ENCODE results near the genes CHML and BECN2.

DNA sequence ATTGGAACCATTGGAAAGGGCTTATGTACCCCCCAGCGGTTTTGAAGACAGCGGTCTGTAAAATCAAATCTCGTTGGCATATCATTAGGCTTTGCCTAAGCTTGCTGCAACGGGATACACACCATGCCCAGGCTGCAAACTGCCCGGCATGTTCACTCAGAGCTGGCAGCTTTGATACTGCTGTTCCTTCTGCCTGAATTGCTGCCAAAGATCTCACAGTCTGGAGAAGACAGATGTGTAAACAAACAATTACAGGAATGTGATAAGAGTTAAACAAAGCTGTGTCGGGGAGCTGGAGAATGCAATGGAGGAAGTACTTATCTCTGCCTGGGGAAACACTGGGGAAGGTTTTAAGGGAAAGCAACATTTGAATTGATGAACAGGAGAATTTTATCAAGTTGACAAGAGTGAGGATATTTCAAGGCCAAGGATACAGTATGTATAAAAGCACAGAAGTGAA is 30.1 kb downstream of the CHML start:
- PRO-cap = no peak
- RAMPAGE, long total RNA, 2 experiments = no peak in any of the 2 experiments

- PRO-cap = bidirectional peak, plus-strand start at chr1:241640575, minus-strand start at chr1:241640355
- RAMPAGE, long total RNA, 2 experiments = no peak in any of the 2 experiments
These were observed at the start of gene CHML for GRCh38 chr1:241640174-241640502. Gene CHML, minus strand, starts transcription at chr1:241640369.

- PRO-cap = no peak
- RAMPAGE, long total RNA, 2 experiments = no peak in any of the 2 experiments
These were observed 870 bp upstream of the CHML start for GRCh38 chr1:241640796-241641681.

DNA sequence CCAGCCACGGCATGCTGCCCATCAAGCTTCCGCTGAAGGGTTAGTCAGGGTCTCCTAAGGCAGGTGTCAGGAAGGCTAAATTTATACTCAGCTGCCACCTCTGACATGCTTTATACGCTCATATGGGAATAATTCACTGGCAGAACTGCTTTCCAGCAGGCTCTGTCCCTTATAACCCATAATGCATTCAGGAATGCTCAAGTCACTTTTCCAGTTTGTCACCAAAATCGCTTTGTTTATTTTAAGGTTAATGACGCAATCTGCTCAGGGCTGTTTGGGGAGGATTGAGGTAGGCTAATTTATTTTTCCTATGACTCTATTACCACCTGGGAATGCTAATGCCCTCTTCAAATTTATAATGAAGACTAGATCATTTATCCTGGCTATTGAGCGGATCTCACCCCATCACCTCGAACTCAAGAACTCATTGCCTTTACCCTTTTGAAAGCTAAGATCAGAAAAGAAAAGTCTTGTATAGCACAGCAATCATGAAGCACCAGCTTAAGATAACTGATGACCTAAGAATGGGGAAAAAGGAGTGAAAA is 97.9 kb downstream of the WDR64 start:
- PRO-cap = no peak
- RAMPAGE, long total RNA, 2 experiments = no peak in any of the 2 experiments

- PRO-cap = no peak
- RAMPAGE, long total RNA, 2 experiments = no peak in any of the 2 experiments
These were observed at the start of gene BECN2 for GRCh38 chr1:241957725-241958018. Gene BECN2, plus strand, starts transcription at chr1:241957767.

GRCh38 chr1:243253126-243253948 is 1.7 kb downstream of the CEP170 start:
- PRO-cap = no peak
- RAMPAGE, long total RNA, 2 experiments = no peak in any of the 2 experiments

GRCh38 chr1:243287542-243288129 is 31.8 kb downstream of the SDCCAG8 start:
- PRO-cap = no peak
- RAMPAGE, long total RNA, 2 experiments = no peak in any of the 2 experiments

DNA sequence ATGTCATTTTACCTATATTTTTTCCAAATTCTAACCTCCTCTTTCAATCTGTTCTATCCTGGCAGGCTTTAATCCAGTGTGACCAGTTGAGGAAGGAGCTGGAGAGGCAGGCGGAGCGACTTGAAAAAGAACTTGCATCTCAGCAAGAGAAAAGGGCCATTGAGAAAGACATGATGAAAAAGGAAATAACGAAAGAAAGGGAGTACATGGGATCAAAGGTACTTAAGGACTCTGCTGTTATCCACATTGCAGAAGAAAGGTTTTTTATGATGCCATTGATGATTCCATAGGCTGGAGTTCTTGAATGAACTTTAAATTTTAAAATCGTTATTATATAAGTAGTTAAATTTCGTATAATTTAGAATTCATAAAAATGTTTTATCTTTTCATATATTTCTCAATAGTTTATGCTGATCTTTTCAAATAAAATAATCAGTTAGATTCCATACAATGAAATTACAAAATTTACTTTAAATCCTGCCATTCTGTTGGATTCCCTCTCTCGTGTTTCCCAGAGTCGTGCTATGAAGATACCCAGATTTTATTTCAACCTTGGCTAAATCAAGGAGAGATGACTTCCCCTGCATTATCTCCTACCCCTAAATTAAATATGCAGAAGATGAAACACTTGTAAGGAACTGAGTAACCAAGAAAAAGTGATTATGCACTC is 74.8 kb downstream of the SDCCAG8 start:
- PRO-cap = no peak
- RAMPAGE, long total RNA, 2 experiments = no peak in any of the 2 experiments

GRCh38 chr1:243340919-243341411 is 85.1 kb downstream of the SDCCAG8 start:
- PRO-cap = no peak
- RAMPAGE, long total RNA, 2 experiments = no peak in any of the 2 experiments

- PRO-cap = no peak
- RAMPAGE, long total RNA, 2 experiments = no peak in any of the 2 experiments
These were observed 217.5 kb downstream of the SDCCAG8 start for GRCh38 chr1:243473303-243473873.

GRCh38 chr1:243481949-243482813 is 226.3 kb downstream of the SDCCAG8 start:
- PRO-cap = no peak
- RAMPAGE, long total RNA, 2 experiments = no peak in any of the 2 experiments

GRCh38 chr1:243508173-243508606 is 252.3 kb downstream of the SDCCAG8 start:
- PRO-cap = no peak
- RAMPAGE, long total RNA, 2 experiments = no peak in any of the 2 experiments

DNA sequence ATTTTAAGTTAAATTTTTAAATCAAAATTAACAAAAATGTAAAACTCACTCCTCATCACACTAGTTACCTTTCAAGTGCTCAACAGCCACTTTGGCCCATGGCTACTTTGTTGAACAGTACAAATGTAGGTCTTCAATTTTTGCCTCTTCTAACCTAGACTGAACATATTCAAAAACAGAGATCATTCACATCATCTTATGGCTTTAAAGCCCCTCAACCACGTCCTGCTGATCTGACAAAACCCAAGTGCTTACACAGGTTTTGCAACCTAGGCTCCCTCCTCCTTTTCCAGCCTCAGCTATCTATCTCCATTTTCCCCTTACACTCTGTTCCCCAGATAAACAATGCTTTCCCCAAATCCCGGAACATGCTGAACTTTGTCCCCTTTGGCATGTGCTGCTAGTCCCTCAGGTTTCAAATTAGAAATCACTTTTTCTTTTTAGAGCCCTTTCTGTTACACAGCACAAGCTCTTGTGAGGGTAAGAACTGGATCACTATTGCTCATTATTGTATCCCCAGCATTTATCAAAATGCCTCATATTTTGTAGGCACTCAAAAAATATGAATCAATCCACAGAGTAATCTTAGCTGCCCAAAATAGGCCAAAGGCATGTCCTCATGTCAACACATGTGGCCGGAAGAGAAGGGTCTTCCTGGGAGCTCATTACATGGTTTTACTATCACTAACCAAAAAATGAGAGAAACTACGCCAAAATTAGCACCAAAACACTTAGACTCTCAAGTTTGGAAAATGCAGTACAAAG is 110.4 kb downstream of the AKT3 start:
- PRO-cap = no peak
- RAMPAGE, long total RNA, 2 experiments = no peak in any of the 2 experiments

DNA sequence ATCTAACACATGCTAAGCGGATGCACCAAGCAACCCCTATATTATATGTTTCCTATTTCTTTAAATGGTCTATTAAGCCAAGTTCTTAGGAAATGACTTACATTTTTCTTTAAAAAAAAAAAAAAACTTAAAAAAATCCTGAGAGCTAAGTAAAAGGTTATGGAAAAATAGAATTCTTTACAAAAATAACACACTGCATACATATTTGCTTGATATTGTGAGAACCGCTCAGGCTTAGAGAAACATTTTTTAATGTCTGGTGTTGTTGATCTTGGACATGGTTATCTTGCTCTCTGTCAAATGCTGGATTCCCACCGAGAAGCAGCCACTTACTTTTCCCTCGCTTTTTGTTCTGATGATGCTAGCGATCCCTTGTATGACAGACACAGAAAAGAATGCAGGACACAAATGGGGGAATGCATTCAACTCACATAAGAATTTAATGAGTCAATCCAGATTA is 76.6 kb upstream of the AKT3 start:
- PRO-cap = no peak
- RAMPAGE, long total RNA, 2 experiments = no peak in any of the 2 experiments

DNA sequence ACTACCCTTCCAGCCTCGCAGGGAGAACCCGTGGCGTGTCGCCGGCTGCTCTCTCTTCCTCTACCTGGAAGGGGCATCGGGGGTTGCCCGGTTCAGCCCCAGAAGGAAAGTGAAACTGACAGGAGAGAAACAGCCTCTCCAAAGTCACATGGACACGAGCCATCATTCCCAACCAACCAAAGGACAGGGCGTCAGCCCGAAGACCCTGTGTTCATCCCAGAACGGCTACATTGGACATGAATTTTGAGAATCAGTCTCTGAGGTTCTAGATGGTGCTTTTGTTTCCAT is 83.2 kb upstream of the C1orf100 start:
- PRO-cap = no peak
- RAMPAGE, long total RNA, 2 experiments = no peak in any of the 2 experiments

DNA sequence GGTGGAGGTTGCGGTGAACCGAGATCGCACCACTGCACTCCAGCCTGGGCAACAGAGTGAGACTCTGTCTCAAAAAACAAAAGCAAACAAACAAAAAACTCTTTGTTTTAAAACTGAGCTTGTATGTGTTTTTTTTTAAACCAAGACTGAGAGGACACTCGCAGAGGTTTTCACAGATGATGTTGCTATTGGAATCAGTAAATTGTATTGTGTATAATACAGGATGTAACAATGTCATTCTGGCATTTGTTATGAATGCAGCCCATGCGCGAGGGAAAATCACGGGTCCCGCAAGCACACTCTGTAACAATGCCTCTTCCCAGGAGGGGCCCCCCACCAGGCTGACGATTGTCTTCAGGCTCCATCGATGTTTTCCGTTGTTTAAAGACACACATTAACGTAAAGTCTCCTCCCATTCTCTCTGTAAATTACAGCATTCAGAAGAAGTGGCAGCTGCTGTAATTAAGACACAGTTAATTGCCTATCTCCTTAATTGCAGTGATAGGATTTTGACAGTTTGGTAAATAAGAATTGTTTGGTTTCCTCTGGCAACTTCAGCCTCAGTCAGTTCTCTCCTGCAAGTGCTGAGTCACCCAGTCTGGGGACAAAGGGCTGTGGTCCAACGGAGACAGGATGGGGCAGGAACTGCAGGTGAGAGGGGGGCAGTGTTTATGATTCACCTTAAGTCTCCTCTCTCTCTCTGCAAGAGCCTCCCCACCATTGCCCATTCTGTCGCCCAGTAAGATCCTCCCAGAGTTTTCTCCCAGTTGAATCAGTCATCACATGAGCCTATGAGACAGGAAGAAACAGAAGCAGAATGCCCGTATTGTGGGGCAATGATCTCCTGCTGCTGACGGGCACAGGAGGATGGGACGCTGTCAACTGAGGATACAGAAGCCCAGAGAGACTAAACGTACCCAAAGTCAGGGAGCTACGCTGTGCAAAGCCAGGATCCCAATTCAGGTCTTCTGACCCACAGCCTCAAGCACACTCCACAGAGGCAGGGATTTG is 10.9 kb upstream of the C1orf100 start:
- PRO-cap = no peak
- RAMPAGE, long total RNA, 2 experiments = no peak in any of the 2 experiments

- PRO-cap = no peak
- RAMPAGE, long total RNA, 2 experiments = no peak in any of the 2 experiments
These were observed 9.2 kb downstream of the C1orf100 start for GRCh38 chr1:244361621-244362096.

- PRO-cap = no peak
- RAMPAGE, long total RNA, 2 experiments = no peak in any of the 2 experiments
These were observed 9.8 kb downstream of the C1orf100 start for GRCh38 chr1:244362097-244362791.

- PRO-cap = no peak
- RAMPAGE, long total RNA, 2 experiments = no peak in any of the 2 experiments
These were observed 14.5 kb downstream of the C1orf100 start for GRCh38 chr1:244366889-244367397.

GRCh38 chr1:244369132-244370166 is 17.0 kb downstream of the C1orf100 start:
- PRO-cap = no peak
- RAMPAGE, long total RNA, 2 experiments = no peak in any of the 2 experiments

All from breast epithelium (tissue), 2 donors.